SJSA1 (cell line): Measurements from ENCODE around the gene WIF1.

DNA sequence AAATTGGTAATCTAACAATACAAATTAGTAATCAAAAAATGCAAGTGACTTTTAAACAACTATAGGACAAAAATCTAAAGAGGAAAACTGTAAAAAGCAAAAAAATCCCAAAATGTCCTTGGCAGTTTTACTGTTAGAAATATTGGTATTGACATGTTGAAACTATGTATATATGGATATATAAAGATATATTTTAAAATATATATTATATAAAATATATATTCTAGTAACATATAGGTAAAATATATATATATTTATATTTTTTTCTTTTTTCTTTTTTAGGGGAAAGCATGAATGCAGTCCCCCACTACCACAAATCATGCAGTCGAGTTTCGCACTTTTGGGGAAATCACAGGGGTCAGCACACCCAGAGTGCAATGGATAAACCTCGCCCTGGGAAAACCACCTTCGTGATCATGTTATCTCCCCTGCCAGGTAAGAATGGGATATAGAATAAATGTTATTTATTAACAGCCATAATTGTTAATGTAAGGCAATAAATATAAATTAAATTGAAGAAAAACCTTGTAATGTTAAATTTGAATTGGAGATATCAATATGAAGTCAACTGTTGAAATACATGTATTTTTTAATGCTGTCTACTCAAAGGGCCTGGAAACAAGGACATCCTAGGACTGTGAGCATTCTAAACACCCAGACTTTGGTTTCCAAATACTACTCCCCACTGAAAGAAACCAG, 84.3 kb downstream of the PPM1H start:
- RAMPAGE, long total RNA: no peak

GRCh38 chr12:63150054-63150714, 817 bp downstream of the AVPR1A start:
- RAMPAGE, long total RNA: no peak

DNA sequence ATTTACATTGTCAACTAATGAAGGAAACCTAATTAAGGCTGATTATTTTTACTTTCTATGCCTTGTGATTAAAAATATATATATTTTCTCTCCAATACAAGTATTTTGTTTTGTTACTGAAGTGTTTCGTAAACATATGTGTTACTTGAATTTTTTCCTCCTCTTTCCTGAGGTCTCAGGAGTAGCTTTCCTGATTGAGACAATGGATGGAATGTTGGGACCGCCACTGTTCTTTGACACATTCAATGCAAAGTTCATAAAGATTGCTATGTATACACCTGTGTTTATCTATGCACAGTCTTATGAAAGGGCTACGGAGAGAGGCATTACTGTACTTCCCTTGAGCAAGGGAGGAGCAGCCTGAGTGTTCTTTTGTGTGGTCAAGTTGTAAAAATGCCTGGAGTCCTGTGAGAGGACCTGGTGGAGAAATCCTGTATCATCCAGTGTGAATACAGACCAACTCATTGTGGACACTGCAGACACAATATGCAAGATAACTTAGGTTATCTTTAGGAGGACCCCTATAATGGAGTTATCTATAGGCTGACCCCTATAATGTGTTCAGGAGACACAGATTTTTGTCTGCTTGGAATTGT, 1.2 kb downstream of the SRGAP1 start:
- RAMPAGE, long total RNA: no peak

GRCh38 chr12:63897882-63898366, 53.4 kb downstream of the SRGAP1 start:
- RAMPAGE, long total RNA: no peak

DNA sequence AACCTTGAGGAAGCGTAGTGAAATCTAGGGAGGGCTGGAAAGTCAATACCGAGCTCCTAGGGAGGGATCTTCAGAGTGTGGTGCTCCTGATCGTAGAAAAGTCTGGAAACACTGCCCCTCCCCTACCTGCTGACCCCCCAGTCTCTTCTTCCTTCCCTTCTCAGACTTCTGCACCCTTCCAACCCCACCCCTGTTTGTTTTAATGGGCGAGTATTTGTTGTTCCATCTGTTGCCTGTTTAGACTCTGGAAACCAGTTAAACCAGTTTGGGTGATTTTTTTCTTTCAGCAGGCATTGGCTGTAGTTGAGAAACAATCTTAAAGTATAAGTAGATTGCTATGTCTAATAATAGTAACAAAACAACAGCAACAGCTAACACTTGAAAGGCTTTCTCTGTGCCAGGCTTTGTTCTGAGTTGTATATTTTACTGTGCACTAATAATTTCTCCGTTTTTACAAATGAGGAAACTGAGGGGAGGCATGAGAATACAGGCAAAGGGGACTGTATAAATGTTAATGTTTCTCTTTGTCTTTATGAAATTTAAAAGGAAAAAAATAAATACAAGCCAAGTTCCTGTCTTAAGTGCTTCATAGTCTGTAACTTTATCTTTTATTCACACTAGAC, 141.4 kb downstream of the KICS2 start:
- RAMPAGE, long total RNA: no peak

GRCh38 chr12:64195316-64195844, 26.7 kb downstream of the KICS2 start:
- RAMPAGE, long total RNA: no peak

GRCh38 chr12:64404014-64404308, 231 bp upstream of the XPOT start:
- RAMPAGE, long total RNA: no peak

DNA sequence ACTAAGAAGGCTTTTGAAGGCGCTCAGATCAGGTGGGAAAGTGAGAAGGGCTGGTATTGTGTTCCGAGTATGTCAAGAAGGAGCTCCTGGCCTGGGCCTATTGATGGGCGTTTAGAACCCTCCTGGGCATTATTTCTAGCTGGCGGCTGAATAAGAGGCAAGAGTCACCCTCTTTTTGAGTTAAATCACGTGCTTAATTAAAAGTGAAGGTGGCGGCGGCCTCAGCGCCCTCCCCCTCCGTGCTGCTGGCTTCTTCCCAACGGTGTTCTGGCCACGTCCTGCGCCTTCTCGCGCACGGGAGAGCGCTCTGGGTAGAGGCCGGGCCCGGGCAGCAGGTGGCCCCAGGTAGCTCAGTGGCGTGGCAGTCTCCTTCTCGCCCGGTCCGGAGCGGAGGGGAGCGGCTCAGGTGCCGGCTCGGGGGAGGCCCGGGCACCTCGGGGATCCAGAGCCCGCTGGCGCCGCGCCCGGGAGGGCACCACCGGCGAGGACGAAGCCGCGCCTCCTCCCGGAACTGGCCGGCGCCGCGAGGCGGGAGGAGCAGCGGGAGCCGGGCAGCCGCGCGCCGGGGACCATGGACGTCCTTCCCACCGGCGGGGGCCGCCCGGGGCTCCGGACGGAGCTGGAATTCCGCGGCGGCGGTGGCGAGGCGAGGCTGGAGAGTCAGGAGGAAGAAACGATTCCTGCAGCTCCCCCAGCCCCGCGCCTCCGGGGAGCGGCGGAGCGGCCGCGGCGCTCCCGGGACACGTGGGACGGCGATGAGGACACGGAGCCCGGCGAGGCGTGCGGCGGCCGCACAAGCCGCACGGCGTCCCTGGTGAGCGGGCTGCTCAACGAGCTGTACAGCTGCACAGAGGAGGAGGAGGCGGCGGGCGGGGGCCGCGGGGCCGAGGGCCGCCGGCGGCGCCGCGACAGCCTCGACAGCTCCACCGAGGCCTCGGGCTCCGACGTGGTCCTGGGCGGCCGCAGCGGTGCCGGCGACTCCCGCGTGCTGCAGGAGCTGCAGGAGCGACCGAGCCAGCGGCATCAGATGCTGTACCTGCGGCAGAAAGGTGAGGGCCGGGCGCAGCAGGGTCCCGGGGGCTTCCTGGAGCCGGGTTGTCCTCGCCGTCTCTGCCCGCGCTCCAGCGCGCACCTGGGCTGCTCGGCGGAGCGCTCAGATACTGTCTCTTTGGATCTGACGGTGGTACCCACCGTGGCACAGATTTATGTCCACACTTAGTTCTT, 21.4 kb upstream of the GNS start:
- RAMPAGE, long total RNA: no peak

DNA sequence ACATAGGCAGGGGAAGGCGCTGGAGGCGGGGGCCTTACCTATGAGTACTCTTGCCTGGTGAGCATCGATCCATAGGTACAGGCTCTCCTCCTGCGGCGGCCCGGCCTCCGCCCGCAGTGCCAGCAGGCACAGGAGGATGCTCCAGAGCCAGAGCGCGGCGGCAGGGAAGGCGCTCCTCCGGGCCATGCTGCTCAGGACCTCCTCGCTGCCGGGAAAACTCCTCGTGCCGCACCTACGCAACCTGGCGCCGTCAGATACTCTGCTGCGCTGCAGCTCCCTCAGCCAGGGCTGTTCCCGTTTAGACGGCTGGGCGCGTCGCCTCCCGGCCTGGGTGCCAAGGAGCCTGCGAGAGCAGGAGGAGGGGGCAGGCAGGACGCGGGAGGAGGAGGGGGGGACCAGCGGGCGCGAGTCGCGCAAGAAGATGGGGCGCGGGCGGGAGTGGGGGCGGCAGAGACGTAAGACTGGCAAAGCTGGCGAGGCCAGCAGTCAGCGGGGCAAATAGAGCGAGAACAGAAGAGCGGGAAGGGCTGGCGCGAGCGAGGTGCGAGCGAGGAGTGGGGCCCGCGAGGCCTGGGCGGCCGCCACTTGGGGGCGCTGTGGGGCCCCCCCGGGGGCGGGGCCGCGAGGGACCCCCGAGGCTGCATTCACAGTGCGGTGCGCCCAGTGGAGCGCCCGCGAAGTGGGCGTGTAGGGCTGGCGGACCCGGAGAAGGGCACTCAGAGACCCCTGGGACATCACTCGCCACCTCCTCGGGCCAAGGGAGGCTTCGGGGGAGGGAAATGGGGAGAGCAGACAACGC, at the start of gene WIF1:
Gene WIF1 (minus strand): TSS at position 300 of the 799 bp plus-strand sequence.
- RAMPAGE, long total RNA: no peak

DNA sequence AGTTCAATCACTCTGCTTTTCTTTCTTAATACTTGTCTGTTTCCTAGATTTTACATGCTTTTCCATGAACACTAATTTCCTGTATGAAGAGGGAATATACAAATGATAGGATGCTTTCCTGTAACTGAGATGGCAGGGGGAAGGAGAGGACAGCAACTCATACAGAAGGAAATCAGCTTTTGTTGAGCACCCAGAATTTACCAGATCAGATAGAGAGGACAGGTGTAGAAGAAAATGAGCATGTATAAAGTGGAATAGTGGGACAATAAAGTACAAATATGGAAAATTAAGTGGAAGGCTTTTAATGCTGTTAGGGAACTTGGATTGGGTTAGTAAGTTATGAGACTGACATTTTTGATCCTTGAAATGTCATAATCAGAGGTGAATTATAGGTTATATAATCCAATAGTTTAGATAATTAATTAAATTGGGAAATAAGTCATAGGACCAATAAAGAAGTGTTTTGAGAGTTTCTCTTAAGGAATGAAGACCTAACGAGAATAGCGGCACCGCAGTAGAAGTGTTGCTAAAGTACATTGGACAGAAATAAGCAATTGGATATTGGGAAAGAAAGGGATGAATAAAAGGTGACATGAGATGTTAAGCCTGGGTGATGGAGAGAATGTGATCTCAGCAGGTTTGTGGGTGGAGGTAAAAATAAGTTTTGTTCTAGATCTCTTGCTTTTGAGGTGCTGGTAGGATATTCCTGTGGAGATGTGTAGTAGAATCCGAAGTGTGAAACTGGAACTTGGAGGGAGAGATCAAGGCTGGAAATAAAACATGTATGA, 5.6 kb downstream of the MSRB3 start:
- RAMPAGE, long total RNA: no peak

GRCh38 chr12:65728841-65729308, 95.4 kb upstream of the HMGA2 start:
- RAMPAGE, long total RNA: no peak

DNA sequence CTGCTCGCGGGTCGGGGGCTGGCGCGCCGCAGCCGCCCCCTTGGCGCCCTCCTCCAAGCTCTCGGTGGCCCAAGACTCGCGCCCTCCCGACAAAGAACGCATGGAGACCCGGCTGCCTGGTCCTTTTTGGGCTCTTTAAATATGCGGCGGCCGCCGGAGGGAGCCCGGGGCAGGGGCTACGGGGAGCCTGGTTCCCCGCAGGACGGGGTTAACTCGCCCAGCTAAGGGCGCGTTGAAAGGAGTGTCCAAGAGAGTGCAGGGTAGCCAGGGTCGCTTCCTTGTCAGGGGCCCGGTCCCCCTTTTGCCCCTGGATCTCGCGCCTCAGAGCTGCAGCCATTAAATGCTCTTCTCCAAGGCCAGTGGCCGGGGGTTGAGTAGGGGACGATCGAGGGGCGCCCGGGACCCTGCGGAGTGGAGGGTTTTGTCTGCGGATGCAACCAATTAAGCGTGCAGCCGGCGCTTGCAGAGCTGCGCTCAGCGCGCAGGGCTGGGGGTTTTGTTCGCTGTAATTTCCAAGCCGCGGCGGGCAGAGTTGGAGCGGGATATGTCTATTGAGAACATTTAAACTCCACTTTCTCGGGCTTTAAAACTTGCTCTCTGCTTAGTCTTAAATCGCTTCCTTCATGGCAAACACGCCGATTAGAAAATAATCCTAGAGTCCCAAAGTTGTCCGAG, 1.7 kb downstream of the HMGA2 start:
- RAMPAGE, long total RNA: no peak

- RAMPAGE, long total RNA: no peak
Measured at GRCh38 chr12:65876870-65877517, 52.7 kb downstream of the HMGA2 start.

- RAMPAGE, long total RNA: no peak
Measured at GRCh38 chr12:66168573-66169018, 1.2 kb downstream of the TMBIM4 start.

DNA sequence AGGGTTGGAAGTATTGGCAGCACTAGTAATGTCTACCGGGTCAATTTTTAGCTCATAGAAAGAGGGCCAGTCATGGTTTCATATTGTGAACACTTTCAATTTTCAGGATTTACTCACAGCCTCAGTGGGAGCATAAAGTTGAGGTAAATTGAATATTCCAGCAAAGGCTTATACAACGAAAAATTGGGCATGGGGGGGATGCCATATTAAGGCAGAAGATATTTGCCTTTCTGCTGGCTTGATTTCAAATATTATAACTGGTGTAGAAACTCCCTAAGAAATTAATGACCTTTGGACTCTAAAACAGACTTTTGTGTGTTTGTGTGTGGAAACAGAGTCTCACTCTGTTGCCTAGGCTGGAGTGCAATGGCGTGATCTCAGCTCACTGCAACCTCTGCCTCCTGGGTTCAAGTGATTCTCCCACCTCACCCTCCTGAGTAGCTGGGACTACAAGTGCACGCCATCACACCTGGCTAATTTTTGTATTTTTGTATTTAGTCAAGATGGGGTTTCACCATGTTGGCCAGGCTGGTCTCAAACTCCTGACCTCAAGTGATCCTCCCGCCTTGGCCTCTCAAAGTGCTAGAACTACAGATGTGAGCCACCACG, 11.6 kb downstream of the IRAK3 start:
- RAMPAGE, long total RNA: no peak

- RAMPAGE, long total RNA: no peak
Measured at GRCh38 chr12:66238116-66238867, 49.3 kb downstream of the IRAK3 start.

DNA sequence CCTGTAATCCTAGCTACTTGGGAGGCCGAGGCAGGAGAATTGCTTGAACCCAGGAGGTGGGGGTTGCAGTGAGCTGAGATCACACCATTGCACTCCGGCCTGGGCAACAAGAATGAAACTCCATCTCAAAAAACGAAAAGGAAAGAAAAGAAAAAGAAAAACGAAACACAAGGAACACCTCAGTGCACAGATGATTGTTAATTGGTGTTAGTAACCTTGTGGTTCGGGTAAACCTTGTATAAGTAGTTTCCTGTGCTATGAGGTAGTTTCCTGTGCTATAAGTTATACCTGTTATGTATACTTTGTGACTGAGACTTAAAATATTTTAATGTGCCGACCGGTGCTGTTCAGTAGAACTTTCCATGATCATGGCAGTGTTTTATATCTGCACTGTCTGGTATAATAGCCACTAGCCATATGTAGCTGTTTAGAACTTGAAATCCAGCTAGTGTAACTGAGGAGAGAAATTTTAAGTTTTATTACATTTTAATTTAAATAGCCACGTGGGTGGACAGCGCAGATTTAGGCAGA, 1.3 kb downstream of the HELB start:
- RAMPAGE, long total RNA: no peak

DNA sequence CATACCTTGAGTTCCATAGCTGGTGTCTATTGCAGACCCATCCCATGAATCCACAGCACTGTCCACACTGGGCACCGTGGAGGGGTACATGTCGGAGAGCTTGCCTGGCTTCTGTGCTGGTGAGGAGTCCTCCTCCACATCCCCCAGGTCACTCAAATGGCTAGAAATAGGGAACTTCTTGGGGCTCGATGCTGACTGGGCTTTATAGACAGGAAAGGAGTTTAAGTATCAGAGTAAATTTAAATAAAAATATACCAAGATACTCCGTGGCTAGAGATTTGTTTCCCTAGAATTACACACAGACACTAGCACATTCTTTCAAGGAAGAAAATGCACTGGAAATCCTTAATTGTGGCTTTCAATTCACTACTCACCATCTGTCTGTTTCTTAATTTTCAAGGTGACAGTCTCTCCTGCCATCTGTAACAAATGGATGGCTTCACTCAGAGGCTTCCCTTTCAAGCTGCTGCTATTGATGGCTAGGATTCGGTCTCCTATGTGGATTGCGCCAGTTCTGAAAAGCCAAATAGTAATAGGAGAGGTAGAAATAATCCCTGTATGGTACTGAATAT, 90.1 kb downstream of the HELB start:
- RAMPAGE, long total RNA: no peak

DNA sequence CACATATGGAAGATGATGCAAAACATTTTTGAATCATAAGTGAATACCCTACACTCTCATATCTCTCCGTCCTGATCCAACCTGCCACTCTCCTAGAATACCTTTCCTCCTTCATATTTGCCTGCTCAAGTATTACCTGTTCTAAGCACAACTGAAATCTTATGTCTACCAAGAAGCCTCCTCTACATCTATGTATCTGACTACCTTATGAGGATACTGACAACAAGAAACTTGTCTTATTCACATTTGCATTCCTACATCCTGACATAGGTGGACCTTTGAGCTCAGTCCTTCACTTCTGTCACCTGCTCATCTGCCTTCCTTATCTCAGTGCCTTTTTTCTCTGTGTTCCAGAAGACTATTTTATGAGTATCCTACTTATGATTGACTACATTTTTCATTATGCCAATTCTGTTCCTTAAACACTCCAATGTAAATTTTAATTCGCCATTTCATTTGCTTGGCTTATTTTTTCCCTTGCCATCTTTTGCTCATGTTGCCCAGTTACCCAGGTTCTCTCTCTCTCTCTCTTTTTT, 250.7 kb upstream of the GRIP1 start:
- RAMPAGE, long total RNA: no peak

DNA sequence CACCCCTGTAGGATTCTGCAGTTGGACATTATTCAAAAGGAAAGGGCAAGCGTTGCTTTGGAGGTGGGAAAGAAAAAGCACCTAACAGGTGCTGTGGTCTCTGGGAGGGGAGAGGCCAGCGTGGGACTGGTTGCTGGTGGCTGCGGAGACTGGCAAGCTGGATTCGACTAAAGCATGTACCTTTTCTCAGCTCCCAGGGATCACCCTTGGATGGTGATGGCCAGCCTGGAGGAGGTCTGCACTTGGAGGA, 1.9 kb downstream of the DYRK2 start:
- RAMPAGE, long total RNA: no peak